ENCODE measurements around the genes PLEKHA7, SAA4, LDHC, TSG101, TMEM86A, MRGPRX2 and E2F8.

- PRO-cap, result no peak
Measured at GRCh38 chr11:16982327-16982935, 31.8 kb downstream of the PLEKHA7 start.

DNA sequence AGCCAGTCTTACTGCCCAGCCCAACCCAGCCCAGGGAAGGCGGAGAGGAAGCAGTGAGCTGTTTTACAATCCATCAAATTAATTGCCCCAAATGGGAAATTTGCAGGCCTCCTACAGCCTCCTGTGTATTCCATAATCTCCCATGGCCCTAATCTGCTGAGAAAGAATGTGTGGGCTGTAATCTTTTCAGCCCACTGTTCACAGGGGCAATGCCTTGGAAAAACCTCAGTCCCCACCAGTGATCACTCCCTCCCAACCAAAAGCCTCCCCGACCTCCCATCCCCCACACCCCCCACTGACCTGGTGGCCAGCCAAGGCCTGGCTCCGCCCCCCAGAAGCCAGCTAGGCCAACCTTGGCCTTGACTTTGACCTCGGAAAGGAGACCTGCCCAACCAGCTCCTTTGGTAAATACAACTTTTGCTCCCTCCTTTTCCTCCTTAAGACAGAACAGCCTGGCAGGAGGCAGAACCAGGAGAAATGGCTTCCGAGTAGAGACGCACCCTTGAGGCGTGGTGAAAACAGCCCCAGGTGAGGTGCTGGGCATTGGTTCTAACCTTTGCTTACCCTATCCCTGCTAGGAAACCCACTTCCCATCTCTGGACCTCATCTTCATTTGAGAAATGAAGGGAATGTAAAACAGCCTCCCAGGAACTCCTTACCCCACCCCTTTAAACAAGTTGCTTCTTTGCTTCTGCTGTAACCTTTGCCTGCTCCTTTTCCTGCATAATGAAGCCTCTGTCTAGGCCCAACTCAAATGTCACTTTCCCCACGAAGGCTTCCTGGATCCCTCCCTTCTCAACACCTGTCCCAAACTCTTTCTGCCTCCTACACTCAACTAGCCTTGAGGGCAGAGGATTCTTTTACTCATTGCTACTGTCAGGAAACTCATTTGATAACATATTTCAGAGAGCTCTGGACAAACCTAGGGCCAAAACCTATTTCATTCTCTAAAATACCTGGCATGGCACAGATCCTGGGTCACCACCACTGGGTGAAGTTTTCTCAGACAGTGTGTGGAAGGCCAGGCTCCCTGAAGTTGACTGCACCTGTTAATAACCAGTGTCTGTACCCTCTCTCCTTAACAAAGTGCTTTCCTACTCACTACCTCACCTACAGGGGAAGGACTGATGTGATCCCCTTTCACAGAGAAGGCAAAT is 26.9 kb downstream of the PLEKHA7 start:
- PRO-cap, result no peak

- PRO-cap, result unidirectional peak, minus-strand start at chr11:16997802
Measured at GRCh38 chr11:16997037-16998184, 16.8 kb downstream of the PLEKHA7 start.

DNA sequence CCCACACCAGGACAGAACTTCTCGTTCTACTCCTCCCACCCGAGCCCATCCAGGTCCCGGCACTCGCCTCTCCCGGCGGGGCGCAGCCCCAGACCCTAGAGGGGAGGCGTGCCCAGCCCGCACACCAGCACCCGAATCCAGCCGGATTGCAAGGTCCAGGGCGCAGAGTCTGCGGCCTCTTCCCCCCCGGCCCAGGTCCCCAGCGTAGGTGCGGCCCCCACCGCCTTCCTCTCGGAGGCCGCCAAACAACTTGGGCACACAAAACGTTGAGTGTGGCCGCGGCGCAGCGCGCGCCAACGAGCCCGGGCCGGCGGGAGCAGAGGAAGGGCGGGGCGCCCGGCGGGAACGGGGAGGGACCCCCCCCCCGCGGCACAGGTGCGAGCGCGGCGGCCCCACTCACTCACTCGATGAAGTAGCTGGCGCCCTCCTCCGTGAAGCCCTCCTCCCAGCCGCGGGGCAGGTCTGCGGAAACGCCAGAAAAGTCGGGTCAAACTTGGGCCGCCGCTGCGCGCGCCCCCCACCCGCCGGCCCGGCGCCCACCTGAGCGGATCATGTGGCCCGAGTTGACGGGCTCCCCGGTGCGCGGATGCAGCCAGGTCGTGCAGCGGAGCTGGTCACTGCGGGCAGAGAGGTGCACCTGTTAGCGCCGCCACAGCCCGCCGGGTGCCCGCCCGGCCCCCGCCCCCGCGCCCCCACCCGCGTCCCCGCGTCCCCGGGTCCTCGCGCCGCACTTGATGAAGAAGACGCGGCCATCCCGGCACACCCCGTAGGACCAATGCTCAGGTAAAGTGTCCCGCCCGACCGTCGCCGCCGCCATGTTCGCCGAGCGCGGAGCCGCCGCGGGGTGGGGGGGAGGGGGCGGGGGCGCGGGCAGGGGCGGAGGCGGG is at the start of gene PLEKHA7:
Gene PLEKHA7, minus strand, starts transcription at position 830 of the 887 bp plus-strand sequence.
- PRO-cap, result bidirectional peak, plus-strand start outside the sequence, minus-strand start at position 830 of the sequence

DNA sequence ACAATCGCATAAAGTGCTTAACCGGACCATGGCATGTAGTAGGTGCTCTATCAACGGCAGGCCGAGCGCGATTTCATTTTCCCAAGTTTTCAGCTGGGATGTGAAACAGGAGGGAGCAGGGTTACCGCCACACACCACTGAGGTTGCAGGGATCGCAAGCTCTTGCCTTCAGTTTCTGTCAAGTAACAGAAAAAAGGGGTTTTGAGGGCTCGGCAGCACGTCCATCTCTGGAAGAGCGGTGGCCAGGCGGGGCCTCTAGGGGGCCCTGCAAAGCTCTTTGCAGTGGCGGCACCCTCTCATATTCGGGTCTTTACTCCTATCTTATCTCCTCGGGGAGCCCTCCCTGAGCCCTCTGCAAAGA is 738 bp upstream of the PLEKHA7 start:
- PRO-cap, result no peak

DNA sequence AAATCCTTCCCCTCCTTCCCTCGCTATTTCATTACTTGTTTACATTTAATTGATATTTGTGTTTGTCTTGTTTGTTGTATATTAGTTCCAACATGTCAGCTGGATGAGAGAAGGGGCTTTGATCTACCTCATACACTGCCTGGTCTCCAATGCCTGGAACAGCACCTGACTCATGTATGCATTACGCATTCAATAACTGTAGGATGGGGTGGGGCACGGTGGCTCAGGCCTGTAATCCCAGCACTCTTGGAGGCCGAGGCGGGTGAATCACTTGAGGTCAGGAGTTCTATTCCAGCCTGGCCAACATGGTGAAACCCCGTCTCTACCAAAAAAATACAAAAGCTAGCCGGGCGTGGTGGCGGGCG is 1.1 kb upstream of the PLEKHA7 start:
- PRO-cap, result no peak

GRCh38 chr11:17076483-17077016 is 917 bp downstream of the RPS13 start:
- PRO-cap, result no peak

DNA sequence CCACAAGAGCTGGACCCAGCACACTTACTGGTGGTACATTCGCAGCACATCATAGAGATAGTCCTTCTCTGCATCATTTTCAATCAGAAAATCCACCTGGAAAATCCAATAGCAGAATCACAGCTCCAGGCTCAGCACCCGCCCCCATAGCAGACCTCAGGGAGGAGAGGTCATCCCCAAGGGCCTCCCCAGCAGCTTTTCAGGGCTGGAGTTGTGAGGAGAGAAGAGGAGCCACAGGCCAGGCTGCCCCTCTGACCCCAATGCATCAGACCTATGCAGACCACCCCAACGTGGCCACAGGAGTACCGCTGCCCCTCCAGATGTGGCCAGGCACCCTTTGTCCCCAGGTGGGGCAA is 11.0 kb downstream of the USH1C start:
- PRO-cap, result no peak

GRCh38 chr11:17762098-17762344 is 27.4 kb downstream of the KCNC1 start:
- PRO-cap, result no peak

GRCh38 chr11:18011552-18012836 is 853 bp downstream of the SERGEF start:
- PRO-cap, result no peak

DNA sequence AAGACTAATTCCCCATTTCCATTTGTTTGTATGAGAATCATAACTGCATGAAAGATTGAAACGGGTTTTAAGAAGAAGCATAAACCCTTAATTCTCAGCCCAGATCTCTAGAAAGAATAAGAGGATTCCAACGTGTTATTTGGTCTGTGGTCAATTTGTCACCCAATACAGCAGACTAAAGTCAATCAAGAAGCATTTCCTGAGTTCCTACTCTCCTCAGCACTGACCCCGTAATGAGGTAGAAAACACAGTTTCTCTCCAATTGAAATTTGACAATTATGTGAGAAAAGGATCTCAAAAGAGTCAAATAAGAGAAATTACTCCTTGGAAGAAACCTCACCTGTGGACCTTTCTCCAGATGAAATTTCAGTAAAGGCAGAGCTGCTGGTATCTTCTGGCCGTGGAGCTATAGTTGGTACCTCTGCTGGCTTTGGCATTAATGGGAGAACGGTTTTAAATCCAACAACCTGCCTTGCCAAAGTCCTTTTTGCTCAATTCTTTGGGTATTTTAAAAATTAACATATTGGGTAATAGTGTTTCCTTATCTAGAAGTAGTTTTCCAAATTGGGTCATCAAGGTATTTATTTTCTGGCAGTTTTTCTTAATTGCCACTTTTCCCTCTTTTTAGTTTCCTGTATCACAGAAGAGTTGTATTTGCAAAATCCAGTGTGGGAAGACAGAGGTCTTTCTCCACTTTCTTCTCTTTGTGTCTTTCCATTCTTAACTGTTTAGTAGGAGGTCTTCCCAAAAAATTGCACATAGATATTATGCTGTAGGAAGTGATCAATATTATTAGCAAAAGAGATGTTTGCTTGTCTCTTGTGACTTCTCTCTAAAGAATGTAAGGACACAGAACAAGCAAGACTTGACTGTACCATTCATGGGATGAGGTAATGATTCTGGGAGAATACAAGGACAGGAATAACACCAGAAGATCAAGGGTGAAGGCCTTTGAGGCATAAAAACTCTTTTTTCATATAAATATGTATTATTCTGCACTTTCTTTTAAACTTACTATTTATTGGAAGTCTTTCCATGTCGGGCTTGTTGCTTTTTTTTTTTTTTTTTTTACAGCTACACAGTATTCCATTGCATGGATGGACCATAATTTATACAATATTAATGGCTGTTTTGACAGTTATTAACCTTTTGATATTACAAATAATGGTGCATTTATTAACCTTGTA is at the start of gene SAA4:
Gene SAA4, minus strand, starts transcription at position 426 of the 1,187 bp plus-strand sequence.
- PRO-cap, result no peak

DNA sequence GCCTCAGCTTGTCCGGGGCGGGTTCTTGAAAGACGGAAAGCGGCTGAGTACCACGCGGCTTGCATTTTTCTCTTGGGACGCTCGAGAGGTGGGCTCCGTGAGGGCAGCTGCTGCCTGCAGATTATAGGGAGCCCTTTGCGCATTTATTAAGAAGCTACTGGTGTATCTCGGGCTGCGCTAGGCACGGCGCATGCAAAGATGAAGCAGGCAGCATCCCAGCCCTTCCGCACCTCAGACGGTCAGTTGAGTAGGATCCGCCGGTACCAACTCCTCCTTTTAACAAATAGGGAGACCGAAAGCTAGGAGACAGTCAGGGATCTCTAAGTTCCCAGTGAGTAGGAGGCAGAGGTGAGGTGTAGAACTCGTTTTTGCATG is 660 bp downstream of the LDHA start:
- PRO-cap, result no peak

GRCh38 chr11:18412078-18412435 is at the start of gene LDHC:
TSS of gene LDHC (plus strand) at chr11:18412318.
- PRO-cap, result no peak

DNA sequence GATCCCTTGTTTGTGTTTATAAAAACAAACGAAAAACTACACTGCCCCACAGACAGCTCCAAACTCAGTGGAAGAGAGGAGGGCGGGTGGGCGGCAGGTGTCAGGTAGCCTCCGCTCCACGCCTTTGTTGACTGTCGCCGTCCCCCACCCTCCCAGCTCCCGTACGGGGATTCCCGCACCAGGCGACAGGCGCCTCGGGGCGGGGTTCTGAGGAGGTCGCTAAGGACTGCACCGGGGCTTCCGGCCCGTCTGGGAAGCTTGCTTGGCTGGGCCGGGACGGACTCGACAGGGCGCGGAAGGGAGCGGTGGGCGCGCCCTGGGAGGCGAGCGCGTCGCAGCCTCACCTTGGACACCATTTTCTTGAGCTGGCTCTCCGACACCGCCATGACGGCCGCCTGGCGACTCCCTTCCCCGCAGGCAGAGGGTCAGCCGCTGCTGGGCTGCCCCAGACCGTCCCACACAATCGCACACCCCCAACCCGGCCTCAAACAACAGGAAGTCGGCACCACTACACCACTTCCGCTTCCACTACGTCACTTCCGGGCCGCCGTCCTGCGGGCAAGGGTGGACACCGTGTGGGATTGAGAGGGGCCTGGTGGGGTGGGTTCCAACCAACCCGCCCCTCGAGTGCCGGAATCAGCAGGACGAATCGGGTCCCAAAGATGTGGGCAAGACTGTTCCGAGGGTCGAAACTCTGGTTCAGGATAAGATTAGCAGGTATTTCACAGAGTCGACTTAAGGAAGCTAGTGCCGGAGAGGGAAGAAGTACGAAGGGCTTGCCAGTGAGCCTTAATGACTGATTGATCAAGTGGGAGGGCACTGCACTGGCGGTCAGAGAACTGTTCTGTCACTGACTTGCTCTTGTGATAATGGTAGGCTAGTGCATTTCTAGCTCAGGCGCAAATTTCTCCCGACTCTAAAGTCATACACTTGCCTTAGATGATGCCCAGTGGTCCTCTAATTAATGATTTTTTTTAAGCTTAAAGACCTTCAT is at the start of gene TSG101:
Gene TSG101, minus strand, starts transcription at position 512 of the 994 bp plus-strand sequence.
- PRO-cap, result bidirectional peak, plus-strand start at position 536 of the sequence, minus-strand start at position 485 of the sequence

- PRO-cap, result bidirectional peak, plus-strand start at chr11:18698758, minus-strand start at chr11:18698549
Measured at GRCh38 chr11:18698340-18699562, at the start of gene TMEM86A. TSS of gene TMEM86A (plus strand) at chr11:18698779.

DNA sequence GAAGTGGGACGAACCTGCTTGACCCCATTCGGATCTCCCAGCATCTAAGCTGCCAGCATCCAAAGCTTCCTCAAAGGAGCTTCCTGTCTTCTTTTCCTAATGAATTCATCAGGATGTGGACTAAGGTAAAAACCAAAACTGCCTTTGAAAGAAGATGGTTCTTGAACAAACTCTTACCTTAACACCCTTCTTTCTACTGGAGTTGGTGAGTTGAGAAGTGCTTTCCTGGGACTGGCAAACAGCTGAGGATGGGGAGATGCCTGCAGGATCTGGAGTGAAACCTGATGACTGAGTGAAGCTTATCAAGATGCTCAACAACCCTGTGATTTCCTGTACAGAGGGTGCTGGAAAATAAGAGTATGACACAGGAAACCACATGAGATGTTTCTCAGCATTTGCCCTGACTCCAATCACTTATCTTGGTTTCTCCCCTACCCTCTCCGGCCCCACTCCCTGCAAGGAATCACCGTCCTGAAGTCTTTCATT is at the start of gene MRGPRX2:
Gene MRGPRX2, minus strand, starts transcription at position 276 of the 486 bp plus-strand sequence.
- PRO-cap, result no peak

DNA sequence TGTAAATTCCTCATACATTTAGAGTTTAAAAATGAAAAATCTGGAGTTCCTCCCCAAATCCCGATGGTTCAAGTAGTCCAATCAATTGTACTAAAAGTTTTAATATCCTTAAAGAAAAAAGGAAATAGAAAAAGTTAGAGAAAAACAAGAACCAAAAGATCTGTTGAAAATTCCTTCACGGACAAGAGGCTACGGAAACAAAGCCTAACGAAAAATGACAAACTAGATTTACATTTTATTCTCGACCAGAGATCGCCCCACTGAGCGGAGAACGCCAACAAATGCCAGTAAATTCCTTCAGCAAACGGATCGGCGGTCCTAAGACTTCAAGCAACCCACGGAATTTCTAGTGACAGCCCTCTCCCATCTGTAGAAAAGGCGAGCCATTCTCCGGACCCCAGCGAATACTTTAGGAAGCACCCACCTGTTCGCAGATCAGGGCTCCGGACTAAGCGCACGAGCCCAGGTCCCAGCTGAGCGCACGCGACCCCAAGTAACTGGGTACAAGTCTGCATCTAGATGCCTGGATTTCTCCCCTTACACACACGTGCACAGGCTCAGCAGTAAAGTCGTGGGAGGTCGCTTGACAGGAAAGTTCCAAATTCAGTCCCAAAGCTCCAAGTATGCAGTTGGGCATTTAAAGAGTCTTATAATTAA is 493 bp downstream of the E2F8 start:
- PRO-cap, result no peak

DNA sequence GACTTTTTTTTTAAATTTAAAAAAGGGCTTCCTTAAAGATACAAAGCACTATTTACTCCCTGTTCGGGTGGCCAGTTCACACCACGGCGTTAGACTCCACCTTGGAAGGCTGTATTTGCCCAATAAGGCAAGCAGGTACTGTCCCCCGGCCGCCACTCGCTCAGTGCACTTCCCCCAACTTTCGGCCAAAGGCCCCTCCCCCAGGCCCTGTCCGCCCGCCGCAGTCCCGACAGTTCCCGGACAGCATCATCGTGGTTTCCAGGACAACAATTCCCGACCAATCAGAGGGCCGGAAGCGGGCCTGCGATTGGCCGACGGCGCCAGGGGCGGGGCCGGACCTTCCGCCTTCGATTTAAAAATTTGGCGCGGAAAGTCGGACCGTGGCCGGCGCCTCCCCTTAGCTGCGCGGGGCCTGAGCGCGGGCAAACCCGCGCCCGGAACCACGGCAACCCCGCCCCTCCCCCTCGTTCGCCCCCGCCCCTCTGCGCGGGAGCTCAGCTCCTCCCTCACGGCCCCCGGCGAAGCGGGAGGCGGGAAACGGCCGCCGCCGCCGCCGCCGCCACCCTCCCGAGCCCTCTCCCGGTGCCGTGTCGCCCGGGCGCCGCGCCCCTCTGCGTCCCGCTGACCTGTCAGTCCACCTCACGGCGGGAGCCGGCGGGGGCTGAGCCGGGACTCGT is at the start of gene E2F8:
Gene E2F8, minus strand, starts transcription at position 165 of the 677 bp plus-strand sequence.
- PRO-cap, result no peak

DNA sequence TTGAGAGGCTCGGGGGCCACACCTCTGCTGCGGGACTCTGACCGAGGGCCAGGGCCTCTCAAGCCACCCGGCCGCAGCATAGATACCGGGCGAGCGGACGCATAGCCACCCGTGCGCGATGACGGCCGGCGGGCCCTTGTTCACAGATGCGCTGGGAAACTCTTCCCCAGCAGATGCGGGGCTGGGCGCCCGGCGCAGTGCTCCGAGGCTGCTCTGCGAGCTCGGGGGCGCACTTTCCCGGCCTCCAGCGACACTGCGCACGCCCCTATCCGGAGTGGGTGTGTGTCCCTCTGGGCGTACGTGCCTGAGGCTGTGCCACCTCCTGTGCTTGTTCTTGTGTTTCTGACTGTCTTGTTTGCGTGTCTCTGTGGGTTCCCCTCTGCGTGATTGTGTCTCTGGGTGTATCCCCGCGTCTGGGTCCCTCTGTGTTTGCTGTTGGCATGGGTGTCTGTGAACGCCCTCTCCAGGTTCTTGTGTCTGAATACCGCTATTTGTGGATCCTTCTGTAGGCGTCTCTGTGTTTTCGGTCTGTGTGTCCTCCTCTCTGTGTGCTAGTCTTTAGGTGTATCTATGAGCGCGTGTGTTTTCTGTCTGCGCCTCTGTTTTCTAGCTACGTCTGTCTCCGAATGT is 104.9 kb upstream of the E2F8 start:
- PRO-cap, result no peak

DNA sequence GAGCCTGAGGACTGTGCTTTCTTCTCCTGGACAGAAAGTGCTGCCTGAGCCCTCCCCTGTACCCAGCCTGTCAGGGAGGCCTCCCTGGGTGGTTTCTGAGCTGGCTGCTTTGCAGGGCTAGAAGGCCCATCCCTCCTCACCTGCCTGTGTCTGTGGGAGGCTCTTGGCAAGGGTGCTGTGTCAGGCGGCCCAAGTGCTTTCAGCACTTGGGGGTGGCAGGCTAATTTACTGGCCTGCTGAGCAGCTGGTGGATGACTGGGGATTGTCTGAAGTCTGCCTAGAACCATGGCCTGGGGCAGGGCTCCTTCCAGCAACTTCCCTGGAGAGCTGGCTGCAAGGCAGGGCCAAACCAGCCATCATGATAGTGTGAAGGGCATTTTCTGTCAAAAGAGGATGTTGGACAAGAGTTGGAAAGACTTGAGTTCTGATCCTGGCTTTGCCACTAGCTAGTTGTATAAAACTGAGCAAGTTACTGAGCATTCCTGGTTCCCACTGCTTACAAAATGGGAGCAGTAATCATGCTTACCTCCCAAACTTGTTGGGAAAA is 138.9 kb upstream of the NAV2 start:
- PRO-cap, result no peak